Mesangial cell (primary cell): ENCODE measurements around a stretch of chr3.

GRCh38 chr3:277824-278293, 81.3 kb downstream of the CHL1 start:
- RAMPAGE, long total RNA = no peak

DNA sequence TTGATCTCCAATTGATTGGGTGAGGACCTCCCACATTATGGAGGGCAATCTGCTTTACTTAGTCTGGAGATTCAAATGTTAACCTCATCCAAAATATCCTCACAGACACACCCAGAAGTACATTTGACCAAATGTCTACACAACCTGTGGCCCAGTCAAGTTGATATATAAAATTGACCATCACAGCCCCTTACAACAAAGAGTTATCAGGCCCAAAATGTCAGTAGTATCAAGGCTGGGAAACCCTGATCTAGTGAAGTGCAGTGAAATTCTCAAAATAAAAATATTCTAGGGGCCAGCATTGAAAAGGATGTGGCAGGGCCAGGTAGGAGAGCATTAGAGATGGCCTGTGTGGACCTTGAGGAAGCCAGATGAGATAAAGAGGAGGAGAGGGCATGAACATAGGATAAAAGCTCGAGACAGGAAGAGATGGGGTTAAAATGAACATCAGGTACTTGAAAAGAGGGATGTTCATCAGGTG, 36.2 kb downstream of the CNTN4 start:
- RAMPAGE, long total RNA = no peak

GRCh38 chr3:4306882-4307505, 3.8 kb downstream of the SETMAR start:
- RAMPAGE, long total RNA = no peak

DNA sequence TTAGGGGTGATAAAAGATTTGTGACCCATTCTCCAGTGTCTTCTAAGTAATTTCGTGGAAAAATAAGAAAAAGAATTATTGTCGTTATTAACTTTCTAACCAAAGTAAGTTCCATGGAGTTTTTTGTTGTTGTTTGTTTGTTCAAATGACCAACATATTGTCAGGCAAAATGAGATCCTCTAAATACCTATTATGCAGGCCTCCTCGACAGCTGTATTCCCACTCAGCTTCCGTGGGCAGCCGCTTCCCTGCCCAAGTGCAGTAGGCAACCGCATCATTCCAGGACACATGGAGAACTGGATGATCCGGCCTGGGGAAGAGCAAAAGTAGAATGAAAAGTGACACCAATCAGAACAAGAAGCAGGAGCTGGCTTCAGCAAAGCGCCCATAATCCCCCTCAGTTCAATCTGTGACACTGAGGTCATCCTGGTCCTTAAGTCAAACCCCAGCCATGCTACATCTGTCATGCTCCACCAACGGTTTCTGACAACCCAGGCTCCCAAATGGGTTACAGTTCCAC, 49.2 kb downstream of the SUMF1 start:
- RAMPAGE, long total RNA = no peak

DNA sequence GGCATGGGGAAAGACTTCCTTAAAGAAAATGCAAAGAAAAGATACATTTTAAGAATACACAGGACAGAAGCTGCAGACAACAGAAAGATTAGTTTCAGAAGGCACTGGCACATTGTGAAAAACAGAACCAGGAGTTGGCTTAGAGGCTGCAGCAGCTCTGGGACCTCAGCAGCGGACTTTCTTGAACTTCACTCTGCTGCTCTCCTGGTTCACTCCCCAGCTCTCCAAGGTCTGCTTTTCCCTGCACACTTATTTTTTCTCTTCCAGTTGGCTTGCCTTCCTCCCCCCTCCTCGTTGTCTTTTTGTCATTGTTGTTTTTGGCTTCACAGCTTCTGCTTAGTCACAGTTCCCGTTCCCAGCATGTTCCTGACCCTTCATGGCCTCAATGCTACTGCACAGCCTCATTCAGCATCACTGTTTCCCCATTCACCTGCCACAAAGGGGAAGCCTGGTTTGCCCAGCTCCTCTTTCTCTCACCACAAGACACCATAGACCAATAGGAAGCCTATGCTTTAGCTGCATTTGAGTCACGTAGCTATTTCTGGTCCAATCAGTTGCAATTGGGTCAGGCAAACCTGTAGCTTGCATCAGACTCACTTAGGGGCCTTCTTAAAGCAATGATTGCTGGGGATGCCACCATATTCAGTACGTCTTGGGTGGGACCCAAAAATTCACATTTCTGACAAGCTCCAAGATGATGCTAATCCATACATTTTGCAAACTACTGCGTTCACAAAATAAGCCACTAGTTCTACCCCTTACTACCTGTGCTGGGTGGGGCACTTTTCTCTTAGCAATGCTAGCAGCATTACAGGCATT, 7.7 kb upstream of the SUMF1 start:
- RAMPAGE, long total RNA = no peak

- RAMPAGE, long total RNA = no peak
These were observed 1.0 kb upstream of the ITPR1 start for GRCh38 chr3:4491997-4492628.

GRCh38 chr3:4718596-4719639, 225.8 kb downstream of the ITPR1 start:
- RAMPAGE, long total RNA = no peak

GRCh38 chr3:4741202-4742131, 237.8 kb upstream of the BHLHE40 start:
- RAMPAGE, long total RNA = no peak

- RAMPAGE, long total RNA = start-site peak on the minus strand at chr3:4751614-4751622, 6 reads
These were observed 228.2 kb upstream of the BHLHE40 start for GRCh38 chr3:4750701-4751706.

- RAMPAGE, long total RNA = no peak
These were observed 171.9 kb upstream of the BHLHE40 start for GRCh38 chr3:4807373-4807697.

DNA sequence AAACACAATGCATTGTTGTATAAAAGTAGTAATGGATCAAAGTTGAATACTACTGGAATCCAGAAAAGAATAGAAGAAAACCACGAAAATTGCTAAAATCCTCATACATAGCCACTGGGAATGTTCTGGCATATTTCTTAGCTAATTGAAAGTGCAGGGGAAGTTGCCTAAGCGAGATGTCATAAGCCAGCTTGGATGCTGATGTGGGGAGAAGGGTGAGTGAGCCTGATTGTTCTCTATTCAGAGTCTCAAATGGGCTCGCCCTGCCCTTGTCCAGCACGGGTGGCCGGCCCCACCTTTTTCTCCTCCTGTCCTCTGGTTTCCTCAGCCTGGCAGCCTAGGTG, 151.1 kb upstream of the BHLHE40 start:
- RAMPAGE, long total RNA = no peak

- RAMPAGE, long total RNA = no peak
These were observed 150.4 kb upstream of the BHLHE40 start for GRCh38 chr3:4828588-4829398.

- RAMPAGE, long total RNA = no peak
These were observed 147.7 kb upstream of the BHLHE40 start for GRCh38 chr3:4831624-4831948.

- RAMPAGE, long total RNA = no peak
These were observed 128.8 kb upstream of the BHLHE40 start for GRCh38 chr3:4849969-4851380.

DNA sequence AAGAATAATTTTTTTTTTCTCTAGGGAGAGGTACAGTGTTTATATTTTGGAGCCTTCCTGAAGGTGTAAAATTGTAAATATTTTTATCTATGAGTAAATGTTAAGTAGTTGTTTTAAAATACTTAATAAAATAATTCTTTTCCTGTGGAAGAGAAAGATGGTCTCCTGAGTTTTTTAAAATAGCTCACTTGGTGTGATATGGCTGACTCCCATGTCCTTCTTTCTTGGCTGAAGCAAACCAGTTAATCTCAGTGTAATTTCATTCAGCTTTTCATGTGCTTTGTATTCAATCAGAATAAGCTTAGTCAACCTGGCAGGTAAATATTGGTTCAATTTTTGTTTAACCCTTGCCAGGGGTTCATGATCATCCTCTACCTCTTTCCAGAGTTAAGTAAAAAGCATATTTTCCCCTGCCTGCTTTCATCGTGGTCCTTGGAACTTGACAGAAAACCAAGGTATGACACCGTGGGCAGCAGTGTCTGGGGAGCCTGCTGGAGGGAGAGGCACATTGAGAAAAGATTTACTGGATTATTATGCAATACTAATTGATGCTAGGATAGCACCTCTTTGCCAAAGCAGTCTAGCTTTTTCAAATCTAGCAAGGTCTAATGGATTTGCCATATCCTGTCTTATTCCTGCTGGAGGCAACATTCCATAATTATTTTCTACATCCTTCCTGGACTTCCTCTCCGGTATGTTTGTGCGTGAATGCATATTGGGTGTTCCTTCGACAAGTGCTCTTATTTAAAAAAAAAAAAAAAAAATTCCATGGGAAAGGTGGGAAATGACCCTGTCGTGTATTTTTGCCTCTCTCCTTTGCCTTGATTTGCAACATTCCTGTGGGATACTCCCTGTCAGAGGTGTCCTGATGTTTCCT, 6.0 kb downstream of the BHLHE40 start:
- RAMPAGE, long total RNA = no peak

GRCh38 chr3:5006591-5007185, 27.5 kb downstream of the BHLHE40 start:
- RAMPAGE, long total RNA = no peak

- RAMPAGE, long total RNA = no peak
These were observed 40.3 kb downstream of the BHLHE40 start for GRCh38 chr3:5019401-5020040.

DNA sequence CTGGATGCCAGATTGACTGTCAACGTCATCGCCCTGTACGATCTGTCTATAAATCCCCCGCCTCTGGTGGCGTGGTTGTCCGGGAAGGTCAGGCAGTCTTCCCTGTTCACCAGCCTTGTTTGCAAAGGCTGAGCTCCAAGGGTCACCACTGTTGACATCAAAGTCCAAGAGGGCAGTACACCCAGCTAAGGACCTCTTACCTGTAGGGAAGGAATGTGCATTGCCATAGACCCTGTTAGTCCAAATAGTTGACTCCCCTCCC, 1.4 kb downstream of the EDEM1 start:
- RAMPAGE, long total RNA = no peak

DNA sequence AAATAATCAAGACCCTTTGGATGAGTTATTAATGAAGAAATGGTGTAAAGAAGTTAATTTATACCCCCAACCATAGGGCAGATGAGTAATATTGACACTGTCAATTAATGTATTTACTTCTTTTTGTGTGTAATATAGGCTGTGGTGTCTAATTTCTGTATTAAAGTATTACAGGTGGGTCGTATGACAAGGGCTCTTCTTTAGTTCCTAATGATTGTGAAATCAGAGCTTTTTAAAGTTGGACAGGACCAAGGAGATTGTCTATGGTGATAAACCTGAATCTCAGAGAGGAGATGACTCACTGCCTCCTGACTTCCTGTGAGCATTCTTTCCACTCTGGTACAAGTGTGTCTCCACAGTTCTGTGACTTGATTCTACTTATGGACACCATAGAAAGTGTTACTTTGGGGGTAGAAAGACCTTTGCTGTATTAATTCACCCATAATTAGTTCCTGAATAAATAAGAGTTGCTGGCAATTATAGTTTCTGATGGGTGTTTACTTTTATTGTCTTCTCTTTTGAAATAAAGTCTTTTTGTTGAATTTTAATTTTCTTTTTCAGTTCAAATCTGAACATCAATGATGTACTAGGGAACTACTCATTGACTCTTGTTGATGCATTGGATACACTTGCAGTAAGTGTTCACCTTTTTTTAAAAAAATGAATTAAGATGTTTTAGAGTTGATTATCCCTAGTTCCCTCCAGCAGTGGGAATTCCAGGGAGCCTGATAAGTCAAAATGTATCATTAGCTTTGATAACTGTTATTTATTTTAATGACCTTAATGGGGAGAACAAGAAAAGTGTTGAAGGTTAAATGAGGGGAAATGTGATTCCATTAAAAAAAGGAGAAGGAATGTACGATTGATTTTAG, 7.4 kb downstream of the EDEM1 start:
- RAMPAGE, long total RNA = no peak

DNA sequence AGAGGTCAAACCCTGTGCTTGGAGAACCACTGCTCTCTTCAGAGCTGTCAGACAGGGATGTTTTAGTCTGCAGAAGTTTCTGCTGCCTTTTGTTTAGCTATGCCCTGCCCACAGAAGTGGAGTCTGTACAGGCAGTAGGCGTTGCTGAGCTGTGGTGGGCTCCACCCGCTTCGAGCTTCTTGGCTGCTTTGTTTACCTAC, 756.5 kb downstream of the EDEM1 start:
- RAMPAGE, long total RNA = no peak